Umbilical cord (tissue), 2 donors: ENCODE data around the gene SLC25A4.

DNA sequence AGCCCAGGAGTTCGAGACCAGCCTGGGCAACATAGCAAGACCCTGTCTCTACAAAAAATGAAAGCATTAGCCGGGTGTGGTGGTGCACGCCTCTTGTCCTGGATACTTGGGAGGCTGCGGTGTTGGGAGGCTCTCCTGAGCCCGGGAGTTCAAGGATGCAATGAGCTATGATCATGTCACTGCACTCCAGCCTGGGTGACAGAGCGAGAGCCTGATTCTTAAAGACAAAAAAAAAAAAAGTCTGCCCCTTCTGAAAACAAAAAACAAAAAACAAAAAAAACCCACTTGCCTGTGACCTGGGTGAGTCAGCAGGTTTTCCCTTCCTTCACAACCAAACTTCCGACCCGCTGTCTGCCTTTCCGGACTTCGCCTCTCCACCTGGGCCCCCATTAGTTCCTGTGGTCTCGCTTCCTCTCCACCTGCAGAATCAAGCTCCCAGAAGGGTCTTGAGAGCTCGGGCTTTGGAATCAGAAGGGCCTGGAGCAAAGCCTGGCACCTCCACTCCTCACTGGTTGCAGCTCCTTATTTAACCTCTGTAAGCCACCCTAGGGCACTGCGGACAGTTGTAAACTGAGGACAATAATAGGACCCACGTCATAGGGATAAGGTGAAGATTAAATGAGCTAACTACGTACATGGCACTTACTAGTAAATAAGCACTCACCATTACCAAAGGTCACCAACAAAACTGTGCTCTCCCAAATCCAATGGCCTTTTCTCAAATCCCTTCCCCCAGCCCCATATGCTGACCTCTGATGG, 64.5 kb downstream of the IRF2 start:
- RAMPAGE, long total RNA: no peak

DNA sequence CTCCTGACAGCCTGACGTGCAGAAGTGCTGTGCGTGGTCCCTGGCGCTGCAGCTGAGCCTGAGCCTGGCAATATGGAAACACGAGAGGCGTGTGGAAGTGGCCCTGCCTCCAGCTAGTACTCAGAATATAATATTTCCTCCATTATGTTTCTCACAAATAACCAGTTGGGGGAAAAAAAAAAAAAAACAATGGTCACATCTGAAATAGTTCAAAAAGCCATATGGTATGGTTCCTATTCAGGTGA, 42.7 kb downstream of the IRF2 start:
- RAMPAGE, long total RNA: no peak

DNA sequence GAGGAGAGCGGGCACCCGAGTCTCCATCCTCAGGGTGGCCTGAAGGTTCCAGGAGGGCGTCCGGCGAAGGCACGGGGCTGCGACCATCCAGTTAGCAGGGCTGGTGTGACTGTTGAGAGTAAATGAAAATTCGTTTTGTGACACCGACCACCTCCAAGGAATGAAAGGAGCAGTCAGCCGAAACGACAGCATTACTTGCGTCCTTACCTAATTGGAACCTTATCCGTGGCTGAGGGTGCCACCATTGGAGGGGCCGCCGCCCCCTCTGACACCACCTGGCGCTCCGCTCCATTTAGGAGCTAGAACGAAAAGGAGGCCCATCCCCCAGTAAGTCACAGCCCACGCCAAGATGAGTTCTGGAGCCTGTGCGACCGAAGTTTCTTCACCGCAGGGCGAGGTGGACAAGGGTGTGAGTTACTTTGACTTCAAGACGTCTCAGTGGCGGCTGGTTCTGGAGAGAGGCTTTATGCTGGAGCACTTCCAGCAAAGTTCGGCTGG, 645 bp upstream of the IRF2 start:
- RAMPAGE, long total RNA: no peak

DNA sequence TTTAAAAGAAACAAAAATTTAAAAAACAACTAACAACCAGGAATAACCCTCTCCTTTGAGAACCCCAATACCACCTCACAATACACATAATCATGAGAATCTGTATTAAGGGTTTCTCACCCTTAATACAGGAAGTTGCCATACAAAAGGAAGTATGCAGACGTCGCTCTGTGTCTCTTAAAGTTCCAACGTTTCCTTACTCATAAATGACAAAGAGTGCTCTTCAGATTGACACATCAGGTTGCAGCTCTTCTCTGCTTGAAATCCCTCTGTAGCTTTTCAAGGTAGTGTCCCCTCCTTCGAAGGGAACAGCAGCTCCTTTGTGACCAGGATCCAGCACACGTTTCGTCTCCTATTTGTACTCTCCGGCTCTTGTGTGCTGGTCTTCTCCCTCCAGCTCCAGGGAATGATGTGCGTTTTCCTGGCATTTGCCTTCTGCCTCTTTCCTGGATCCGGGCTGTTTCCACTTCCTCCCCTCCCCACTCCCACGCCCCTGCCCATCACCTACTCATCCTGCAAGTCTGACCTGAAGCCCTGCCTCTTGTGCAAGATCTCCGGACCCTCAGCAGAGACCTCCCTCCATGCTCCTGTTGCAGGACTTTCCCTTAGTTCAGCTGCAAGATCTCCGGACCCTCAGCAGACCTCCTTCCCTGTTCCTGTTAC, 74.1 kb upstream of the IRF2 start:
- RAMPAGE, long total RNA: no peak

DNA sequence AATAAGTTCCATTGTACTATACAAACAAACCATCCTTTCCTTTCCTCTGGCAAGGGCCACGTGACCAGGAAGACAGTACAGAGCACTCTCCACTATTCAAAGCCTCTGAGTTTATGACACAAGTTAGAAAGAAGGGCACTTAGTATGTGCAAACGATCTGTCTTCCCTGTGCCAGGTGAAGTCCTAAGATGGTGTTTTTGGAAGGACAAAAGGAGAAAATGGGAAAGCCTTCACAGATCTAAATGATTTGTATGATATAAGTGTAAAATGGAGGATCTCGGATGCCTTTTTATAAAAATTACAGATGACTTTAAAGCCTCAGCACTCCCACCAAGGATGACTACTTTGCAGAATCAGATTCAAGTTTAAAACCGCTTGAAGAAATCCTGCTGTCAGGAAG, 2.9 kb downstream of the CASP3 start:
- RAMPAGE, long total RNA: no peak

- RAMPAGE, long total RNA: no peak
These were observed 17.8 kb upstream of the CENPU start for GRCh38 chr4:184751624-184752109.

- RAMPAGE, long total RNA: no peak
These were observed 42.6 kb upstream of the CENPU start for GRCh38 chr4:184776296-184777027.

DNA sequence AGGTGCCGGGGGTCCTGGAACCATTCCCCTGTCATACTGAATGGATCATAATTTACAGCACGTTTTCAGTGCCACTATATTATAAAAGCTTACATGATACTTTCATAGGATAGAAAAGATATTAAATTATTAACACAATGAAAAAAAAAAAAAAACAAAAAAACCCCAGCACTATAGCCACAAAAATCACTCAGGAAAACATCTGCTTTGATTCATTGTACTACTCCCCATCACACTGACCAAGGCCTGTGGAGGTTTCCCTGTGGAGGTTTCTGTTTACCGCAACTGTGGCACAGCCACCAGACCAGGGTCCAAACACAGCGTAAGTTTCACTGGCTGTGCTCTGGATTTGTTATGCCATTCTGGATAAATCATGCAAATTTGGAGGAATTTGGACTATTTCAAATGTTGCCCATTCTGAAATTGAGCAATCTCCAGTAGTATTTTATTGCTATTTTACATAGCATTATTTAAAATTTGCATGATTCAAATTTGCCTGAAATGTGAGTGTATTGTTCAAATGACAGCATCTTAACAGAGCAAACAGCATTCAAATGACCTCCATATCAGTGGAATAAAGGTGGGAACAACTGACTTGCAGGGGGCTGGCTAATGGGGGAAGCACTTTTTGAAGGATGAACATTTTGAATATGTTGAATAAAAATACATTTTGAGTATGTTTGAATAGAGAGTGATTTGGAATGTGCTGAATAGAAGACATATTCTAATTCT, 66.0 kb upstream of the ACSL1 start:
- RAMPAGE, long total RNA: no peak

- RAMPAGE, long total RNA: no peak
These were observed 69.3 kb upstream of the ACSL1 start for GRCh38 chr4:184895066-184895474.

DNA sequence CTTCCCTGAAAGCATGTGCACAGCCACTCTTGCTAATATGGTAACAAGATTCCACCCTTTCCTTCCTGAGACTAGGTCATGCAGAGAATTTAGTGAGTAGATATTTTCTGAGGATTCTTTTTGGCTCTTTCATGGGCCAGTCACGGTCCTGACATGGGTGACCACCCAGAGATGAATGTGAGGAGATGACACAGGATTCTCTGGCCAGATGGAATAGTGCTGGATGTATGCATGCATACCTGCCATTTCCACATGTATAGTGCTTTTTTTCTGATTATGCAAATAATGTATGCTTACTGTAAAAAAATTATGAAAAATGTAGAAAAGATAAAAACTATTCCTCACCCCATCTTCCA, 69.7 kb upstream of the ACSL1 start:
- RAMPAGE, long total RNA: no peak

DNA sequence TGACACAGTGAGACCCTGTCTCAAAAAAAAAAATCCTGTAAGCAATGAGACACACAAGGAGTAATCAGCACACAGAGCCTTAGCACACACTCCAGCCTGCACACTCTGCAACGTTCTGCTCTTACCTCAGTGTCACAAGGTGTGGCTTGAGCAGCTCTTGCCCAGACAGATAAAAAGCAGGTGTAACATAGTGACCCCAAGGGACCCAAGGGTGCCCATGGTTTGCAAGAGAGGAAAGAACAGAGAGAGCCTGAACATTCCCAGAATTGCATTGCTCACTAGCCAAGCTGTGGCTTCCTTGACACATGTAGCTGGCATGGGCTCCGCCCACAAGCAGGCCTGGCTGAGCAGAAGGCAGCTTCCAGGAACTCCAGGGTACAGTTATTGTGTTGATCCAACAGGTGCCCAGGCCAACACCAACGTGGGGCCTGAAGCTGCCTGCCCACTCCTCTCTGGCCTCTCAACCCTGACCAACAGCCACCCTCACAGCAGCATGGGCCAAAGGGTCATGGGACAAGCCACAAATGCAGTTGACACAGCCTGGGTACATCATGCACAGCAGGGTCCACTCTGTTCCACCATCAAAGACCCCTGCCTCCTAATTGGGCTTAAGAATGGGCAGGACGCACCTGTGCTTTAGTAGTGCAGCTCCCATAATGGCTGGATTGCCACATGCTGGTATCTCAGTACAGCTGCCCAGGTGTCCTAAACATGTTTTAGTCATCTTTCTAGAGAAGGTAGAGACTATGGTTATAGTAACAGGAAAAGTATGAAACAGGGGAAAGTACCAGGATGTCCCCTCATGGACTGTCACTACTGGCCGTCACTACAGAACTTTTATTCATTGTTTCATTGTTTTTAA, 73.6 kb upstream of the ACSL1 start:
- RAMPAGE, long total RNA: no peak

DNA sequence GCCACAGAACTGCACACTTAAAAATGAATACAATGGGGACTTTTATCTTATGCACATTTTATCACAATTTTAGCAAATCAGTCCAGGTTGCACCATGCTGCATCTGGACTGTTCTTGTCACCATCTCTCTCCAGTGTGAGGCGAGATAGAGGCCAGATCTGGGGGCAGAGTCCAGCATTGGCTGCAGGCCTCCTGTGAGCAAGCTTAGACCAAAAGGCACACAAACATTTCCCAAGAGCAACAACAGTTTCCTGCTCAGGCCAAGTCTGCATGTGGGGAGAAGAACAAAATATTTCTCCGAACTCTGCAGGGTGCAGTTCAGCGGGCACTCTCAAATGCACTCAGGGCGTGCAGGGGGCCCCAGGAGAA, 57.9 kb upstream of the HELT start:
- RAMPAGE, long total RNA: no peak

DNA sequence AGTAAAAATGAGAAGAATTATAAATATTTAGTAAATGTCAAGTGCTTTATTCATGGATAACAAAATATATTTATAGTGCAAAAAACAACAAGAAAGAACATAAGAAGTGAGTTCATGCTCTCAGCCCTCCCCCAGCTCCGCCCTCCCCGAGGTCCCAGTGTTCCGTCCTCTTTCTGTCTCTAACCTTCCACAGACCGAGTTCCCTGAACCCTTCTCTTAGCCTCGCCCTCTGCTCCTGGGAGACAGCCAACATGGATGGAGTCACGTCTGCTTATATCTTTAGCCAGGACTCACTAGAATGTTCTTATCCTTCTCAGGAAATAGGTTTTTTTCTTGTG, 40.1 kb upstream of the HELT start:
- RAMPAGE, long total RNA: no peak

DNA sequence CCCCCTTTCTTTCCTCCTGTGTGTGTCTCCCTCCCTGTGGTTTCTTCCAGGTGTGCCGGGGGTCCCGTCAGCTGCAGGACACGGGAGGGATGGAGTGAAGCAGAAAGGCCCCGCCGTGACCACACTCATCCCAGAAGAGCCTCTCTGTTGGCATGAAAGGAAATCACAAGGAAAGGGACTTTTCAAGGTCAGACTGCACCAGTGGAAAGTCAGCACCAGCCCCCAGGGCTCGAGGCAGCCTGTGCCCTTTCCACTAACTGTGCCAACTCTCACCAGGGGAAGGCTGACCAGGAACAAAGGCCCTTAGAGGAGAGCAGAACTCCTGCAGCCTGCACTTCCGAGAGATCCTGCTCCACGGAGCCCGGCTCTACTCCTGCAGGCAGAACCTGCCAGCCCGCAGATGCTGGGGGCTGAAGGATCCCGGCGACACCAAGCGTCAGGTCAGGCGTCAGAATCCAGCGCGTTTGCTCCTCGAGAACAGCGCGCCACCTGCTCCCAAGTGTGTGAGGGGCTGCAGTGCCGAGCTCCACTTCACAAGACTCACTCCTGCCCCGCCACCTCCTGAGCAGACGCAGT, 13.8 kb upstream of the HELT start:
- RAMPAGE, long total RNA: no peak

DNA sequence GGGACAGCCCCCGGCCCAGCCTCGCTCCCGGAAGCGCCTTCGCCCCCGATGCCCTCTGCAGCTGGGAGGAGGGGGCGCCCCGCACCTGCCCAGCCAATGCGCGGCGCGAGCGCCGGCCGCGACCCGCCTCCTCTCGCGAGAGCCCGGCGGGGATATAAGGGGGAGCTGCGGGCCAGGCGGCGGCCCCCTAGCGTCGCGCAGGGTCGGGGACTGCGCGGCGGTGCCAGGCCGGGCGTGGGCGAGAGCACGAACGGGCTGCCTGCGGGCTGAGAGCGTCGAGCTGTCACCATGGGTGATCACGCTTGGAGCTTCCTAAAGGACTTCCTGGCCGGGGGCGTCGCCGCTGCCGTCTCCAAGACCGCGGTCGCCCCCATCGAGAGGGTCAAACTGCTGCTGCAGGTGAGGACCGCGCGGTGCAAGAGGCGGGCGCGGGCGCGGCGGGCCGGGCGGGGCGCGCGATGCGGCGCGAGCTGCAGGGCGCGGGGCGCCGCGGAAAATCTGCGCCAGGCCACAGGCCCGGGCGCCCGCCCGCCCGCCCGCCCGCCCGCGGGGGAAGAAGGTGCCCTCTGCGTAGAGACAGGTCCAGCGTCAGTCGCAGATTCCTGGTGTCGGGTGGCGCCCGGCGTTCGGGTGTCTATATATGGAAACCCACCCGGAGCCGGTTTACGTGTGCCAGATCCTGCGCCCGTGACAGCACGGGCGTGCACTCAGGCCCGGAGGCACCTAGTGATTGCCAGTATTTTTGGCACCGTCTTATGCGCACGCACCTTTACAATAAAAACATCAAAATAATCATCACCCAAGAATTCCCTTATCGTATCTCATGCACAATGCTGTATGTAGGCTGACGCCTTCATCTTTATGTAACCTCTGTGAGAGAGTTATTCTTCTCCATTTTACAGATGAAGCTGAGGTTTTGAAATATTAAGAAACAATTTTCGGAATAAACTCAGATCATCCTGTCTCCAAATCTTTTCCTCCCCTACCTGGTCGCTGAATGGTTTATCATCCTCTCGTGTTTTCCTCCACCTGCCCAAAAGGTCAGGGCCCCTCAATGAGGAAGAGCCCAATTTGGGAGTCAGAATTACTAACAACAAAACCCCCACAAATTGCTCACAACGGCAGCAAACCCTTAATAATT, at the start of gene SLC25A4:
Gene SLC25A4 (plus strand): TSS at position 182 of the 1,141 bp plus-strand sequence.
- RAMPAGE, long total RNA: no peak

GRCh38 chr4:185254307-185254968, 45.0 kb downstream of the SNX25 start:
- RAMPAGE, long total RNA: no peak

DNA sequence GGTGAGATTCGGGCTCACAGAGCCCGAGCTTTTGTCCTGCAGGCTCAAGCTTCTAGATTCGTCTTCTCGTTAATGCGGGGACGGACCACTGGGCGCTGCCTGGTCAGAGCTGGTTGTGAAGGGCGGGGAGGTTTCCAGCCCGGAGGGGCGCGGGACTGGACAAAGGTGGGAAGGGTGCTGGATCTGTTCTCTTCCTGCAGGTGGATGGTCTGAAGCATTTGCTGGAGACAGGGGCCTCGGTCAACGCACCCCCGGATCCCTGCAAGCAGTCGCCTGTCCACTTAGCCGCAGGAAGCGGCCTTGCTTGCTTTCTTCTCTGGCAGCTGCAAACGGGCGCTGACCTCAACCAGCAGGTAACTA, 289 bp downstream of the ANKRD37 start:
- RAMPAGE, long total RNA: start-site peak on the minus strand centred at position 176 of the sequence, 303 bp wide, 9 and 14 reads in 2 replicates

- RAMPAGE, long total RNA: no peak
These were observed 867 bp upstream of the PDLIM3 start for GRCh38 chr4:185536065-185536682.

- RAMPAGE, long total RNA: no peak
These were observed 4.4 kb upstream of the PDLIM3 start for GRCh38 chr4:185539685-185540074.

DNA sequence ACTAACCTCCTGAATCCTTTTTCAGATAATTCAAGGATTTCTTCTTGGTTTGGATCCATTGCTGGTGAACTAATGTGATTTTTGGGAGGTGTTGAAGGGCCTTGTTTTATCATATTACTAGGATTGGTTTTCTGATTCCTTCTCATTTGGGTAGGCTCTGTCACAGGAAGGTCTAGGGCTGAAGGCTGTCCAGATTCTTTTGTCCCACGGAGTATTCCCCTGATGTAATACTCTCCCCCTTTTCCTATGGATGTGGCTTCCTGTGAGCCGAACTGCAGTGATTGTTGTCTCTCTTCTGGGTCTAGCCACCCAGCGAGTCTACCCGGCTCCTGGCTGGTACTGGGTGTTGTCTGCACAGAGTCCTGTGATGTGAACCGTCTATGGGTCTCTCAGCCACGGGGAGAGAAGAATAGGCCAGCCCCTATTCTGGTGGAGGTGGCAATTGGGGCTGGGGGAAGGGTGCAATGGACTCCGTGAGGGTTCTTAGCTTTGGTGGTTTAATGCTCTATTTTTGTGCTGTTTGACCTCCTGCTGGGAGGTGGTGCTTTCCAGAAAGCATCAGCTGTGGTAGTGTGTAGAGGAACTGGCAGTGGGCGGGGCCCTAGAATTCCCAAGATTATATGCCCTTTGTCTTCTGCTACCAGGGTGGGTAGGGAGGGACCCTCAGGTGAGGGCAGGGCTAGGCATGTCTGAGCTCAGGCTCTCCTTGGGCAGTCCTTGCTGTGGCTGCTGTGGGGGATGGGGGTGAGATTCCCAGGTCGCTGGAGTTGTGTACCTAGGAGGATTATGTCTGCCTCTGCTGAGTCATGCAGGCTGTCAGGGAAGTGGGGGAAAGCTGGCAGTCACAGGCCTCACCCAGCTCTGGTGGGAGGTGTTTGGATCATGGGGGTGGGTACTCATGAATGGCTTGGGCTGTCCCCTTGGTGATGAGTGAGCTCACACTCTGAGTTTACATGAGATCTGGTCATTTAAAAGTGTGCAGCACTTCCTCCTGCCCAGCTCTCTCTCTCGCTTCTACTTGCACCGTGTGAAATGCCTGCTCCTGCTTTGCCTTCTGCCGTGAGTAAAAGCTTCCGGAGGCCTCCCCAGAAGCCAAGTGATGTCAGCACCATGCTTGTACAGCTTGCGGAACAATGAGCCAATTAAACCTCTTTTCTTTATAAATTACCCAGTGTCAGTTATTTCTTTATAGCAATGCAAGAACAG, 24.3 kb upstream of the PDLIM3 start:
- RAMPAGE, long total RNA: no peak